Fibroblast of villous mesenchyme (primary cell): ENCODE results near the genes ZNF28, ZNF888, ERVV-2, ZNF347, PRKCG and TFPT.

DNA sequence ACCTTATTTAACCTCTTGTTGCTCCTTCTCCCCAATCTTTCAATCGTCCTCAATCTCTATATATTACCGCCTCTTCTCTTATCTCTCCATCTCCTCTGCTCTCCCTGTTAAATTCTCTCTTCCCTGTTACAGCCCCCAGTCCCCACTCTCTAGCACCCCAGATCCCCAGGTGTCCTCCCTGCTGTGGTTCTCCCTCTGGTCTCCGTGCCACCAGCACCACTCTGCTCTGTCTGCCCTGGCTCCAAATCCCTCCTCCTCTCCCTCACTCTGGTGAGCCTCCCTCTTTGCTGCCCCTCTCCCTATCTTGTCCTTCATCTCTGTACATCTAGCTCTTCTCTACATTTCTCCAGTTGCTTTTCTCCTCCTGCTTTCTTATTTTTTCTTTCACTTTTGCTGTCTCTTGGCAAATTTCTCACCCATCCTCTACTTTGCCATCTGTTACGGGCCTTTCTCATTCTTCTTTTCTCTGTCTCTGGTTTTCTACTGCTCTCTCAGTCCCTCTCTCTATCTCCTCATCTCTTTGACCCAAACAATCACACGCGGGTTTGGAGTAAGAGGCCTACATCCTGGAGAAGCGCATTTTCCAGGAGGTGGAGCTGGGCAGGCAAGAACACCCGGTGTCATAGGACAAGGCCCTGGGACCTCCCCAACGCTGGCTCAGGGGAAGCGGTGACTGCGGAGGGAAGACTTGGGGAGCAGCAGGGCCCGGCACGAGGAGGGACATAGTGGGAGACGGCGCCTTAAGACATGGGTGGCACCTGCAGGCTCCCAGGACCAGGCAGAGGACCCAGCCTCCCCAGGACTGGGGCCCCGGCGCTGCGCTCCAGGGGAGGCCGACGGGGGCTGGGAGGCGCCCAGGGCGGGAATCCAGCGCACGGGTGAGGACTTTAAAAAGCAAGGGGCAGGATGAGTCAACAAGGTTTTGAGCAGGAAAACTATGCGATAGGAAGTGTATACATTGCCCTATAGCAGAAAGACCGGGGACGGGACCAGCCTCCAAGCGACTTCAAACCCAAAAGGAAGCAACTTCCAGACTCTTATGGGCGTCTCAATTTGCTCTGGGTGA, 10.0 kb downstream of the ZNF611 start:
- CAGE, long polyA plus RNA = no peak

GRCh38 chr19:52809575-52810107, 11.8 kb downstream of the ZNF28 start:
- CAGE, long polyA plus RNA = no peak

- CAGE, long polyA plus RNA = no peak
Measured at GRCh38 chr19:52820816-52821968, at the start of gene ZNF28. Gene ZNF28 (minus strand): TSS chr19:52821633.

- CAGE, long polyA plus RNA = no peak
Measured at GRCh38 chr19:52923321-52923789, at the start of gene ZNF888. Gene ZNF888 (minus strand): TSS chr19:52923428.

GRCh38 chr19:52936975-52937745, 13.9 kb upstream of the ZNF888 start:
- CAGE, long polyA plus RNA = no peak

- CAGE, long polyA plus RNA = no peak
Measured at GRCh38 chr19:52941667-52942265, 18.5 kb upstream of the ZNF888 start.

DNA sequence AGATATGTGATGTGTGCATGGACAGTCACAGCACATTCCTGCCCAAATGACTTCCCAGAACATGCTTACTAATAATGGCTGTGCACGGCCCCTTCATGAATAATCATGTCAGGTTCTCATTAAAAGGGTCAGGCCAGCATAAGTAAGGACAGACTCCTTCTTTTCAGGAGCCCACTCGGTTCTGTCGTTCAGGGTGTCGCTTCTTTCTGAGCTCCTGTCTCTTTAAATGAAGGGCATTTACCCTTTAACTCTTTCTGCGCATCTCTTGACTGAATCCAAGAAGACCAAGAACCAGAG, at the start of gene ERVV-2:
ERVV-2 (plus strand) TSS at position 151 of the 297 bp plus-strand sequence.
- CAGE, long polyA plus RNA = no peak

GRCh38 chr19:53075023-53075328, 28.2 kb downstream of the ZNF160 start:
- CAGE, long polyA plus RNA = no peak

DNA sequence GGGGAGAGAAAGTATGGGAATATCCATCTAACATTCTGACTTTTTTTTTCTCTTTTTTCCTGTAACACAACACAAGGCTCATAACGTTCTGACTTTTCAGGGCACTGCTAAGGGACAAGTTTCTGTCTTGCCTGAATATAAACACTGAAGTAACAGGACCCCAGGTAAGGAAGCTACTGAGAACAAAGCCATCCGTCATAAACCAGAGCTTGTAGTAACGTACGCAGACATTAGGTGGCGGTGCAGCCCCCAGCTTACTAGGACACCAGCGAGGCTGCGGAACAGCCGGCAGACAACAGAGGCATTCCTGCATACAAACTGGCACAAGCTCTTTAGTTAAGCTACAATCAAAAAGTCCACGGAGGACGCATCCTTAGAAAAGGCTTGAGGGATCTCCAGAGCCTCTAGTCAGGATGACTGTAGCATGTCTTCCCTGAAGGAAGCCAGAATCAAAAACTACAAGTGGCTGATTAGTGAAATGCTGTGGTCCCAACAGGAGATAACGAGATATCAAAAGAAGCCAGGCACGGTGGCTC, 26.3 kb downstream of the ZNF160 start:
- CAGE, long polyA plus RNA = no peak

DNA sequence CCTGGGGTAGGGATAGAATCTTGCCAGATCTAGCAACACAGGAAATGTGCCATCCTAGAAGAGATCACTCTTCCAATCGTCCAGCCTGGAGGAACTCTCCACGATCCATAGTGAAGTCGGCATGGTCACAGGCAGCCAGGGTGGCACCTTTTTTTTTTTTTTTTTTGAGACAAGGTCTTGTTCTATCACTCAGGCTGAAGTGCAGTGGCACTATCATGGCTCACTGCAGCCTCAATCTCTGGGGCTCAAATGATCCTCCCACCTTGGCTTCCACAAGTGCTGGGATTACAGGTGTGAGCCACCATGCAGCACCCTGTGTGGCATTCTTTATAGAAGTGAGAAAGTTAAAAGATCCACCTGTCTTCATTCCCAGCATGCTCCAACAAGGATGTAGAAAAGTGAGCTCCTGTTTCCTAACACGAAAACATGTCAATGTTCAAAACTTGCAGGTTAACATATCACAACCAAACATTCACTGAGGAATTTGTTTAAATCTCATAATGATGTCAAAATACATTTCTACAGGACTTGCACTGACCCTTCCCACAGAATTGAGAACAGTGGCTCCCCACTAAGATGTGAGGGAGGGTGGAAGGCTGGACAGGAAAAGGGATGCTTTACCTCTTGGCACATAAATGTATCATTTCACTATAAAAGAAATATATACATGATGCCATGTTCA, 18.3 kb downstream of the ZNF160 start:
- CAGE, long polyA plus RNA = no peak

GRCh38 chr19:53158823-53159265, at the start of gene ZNF347:
Gene ZNF347 (minus strand): TSS chr19:53159053.
- CAGE, long polyA plus RNA = no peak

DNA sequence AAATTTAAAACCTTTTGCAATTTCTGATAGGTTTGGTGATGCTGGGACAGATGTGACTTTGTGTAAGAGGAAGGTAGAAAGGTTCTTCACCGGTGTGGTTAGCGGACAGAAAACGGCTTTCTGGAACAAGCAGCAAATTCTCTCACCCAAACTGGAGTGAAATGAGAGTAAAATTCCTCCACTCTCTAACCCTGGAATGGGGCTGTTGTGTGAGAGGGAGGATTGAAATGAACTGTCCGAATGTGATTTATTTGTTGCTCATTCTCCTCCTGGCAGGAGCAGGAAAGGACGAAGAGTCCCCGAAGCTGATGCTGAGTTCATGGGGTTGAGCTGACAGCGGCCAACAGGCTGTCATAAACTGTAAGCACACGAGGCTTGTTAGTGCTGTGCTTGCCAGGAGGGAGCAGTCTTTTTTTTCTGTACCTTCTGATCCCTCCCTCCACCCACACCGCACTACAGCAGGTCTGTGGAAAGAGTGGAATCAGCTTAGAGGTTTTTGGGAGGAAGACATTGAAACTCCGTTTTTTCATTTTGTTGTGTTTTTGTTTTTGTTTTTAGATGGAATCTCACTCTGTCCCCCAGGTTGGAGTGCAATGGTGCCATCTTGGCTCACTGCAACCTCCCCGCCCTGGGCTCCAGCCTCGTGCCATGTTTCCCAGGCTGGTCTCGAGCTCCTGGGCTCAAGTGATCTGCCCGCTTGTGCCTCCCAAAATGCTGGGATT, 33.0 kb upstream of the ZNF331 start:
- CAGE, long polyA plus RNA = no peak

GRCh38 chr19:53557583-53557782, 19.5 kb downstream of the ZNF331 start:
- CAGE, long polyA plus RNA = no peak

DNA sequence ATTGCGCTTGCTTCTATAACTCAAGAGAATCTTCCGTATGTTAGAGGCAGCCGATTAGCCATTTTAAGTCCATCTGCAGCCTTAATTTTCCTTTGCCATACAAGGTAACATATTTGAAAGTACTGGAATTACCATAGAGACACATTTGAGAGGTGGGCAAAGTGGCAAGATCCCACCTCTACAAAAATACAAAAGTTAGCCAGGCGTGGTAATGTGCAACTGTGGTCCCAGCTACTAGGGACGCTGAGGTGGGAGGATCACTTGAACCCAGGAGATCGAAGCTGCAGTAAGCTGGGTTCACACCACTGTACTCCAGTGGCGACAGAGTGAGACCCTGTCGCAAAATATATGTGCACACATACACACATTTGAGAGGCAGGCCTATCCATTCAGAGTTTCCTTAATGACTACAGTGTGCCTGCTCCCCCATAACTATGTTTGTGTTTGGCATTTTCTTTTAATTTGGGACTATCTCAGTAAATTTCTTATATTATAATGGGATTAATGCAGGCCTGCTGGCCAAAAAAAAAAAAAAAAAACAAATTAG, 22.9 kb downstream of the ZNF331 start:
- CAGE, long polyA plus RNA = no peak

DNA sequence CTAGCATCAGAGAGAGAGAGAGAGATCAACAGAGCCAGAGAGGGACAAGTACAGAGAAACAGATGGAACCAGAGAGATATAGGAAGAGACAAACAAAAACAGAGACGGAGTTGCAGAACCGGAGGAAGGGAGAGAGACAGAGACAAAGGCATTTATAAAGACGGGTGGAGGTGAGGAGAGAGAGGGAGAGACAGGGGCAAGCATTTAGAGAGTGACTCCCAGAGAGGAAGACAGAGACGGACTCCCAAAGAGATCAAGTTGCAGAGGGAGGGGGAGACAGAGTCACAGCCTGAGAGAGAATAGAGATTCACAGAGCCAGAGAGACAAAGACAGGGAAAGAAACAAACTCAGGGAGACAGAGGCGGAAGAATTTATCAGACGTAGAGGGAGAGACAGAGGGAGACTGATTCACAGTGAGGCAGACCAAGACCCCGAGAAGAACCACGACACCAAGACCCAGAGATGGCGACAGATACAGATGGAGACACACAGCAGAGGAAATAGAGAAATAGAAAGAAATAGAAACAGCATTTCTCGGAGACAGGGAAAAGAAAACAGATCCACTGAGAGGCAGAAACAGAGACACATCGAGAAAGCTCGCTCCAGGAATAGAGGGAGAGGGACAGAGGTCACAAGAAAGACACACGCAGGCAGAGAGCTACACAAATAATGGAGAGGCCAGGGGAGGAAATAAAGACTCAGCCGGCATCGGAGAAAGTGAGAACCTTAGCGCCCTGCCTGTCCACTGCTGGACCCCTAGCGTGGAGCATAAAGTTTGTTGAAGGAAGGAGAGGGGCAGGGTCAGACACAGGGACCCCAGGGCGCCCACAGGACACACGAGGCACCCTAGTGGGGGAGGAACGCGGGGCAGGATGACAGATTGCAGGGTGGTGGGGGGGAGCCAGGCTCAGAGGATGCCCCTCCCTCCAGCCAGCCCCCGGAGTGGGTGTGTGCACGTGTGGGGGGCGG, 589 bp upstream of the PRKCG start:
- CAGE, long polyA plus RNA = no peak

GRCh38 chr19:53882093-53882589, at the start of gene PRKCG:
Gene PRKCG (plus strand): TSS chr19:53882197.
- CAGE, long polyA plus RNA = no peak

DNA sequence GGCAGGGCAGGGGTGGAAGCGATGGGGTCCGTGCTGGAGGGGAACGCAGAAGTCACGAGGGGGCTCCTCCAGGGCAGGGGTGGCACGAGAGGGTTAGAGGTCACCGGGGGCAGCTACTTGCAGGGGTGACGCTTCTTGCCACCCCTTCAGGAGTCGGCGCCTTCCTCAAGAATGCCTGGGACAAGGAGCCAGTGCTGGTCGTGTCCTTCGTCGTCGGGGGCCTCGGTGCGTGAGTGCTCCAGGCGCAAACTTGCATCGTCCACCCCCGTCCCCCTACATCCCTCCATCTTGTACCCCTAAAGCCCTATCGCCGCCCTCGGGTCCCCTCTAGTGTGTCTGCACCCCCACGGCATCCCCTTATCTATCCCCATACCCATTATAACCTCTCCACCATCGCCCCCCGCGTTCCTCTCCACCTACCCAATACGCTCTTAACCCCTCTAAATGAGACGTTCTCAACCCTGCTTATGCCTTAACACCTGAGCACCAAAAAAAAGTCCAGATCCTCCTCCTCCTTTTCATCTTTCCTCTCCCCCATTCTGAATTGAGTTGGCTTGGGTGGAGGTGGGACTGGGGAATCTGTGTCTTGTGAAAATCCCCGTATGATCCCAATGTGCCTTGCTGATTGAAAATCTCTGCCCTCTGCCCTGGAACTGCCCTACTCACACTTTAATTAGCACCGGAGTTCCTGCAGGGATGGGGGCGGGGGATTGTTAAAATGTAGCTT, 472 bp downstream of the NDUFA3 start:
- CAGE, long polyA plus RNA = no peak

GRCh38 chr19:54114773-54116003, at the start of gene TFPT:
Gene TFPT (minus strand): TSS chr19:54115657.
- CAGE, long polyA plus RNA = start-site peak on the minus strand at chr19:54115272-54115353, 483 and 535 reads in 2 replicates; start-site peak on the plus strand at chr19:54115739-54115780, 461 and 725 reads in 2 replicates

DNA sequence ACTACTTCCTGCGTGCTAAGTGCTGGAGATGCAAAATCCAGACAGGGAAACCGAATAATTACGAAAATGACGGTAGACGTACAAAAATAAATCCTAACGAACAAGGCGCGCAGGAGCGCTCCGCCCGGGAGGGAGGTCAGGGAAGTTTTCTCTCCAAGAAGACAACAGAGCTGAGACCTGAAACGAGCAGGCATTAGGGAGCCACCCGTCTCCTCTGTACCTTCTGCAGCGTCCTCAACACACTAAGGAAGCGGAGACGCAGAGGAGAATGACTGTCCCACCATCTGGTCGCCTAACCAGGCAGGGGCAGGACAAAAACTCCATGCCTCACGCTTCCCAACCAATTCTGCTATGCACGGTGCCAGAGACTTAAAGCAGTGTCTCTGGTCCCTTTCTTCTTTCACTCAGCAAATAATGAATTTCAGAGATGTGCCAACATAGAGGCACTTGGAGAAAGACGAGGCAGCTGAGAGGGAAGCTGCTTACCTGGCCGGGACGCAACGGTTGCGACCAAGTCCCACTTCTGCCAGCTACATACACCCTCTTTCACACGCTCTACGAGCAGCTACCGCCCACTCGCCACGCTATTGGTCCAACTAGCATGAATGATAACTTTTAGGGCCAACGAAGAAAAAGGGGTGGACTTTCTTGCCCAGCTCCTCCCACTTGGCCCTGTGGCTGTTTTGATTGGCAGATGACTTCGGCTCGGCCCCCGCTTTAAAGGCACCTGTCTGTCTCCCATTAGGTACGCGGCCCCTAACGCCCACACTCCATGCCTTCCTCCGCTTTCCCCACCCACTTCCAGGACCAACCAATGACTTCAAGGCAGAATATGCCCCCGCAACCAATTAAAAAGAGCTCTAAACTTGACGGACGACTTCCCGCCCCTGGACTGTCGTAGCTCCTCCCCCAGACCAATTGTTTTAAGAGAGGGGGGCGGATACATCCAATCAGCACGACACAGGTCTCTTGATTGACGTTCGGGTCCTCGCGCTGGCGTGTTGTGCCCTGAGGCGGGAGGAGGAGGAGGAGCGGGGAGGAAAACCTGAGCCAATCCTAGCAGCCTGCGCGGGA, 739 bp upstream of the CNOT3 start:
- CAGE, long polyA plus RNA = no peak

DNA sequence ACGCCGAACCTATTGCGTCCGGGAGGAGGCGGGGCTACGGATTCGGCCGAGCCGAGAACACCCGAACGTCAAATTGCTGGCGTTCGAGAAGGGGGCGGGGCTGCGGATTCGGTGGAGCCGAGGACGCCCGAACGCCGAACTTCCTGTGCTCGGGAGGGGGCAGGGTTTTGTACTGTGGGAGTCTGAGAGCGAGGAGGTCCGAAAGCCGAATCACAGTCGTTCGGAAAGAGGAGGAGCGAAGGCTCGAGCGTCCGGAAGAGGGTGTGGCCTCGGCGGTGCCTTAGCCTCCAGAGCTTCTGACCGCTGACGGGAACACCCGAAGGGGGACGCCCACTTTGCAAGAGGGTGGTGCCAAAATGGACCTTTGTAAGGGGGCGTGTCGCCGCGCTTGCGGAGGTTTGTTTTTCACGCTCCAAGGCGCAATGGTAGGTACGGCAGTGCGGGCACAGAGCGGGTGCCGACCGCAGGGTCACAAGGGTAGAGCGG, 452 bp upstream of the TSEN34 start:
- CAGE, long polyA plus RNA = no peak